Mucosa of descending colon (tissue), 1 donor: Measurements from ENCODE around the genes SLC25A39, FZD2 and GFAP.

DNA sequence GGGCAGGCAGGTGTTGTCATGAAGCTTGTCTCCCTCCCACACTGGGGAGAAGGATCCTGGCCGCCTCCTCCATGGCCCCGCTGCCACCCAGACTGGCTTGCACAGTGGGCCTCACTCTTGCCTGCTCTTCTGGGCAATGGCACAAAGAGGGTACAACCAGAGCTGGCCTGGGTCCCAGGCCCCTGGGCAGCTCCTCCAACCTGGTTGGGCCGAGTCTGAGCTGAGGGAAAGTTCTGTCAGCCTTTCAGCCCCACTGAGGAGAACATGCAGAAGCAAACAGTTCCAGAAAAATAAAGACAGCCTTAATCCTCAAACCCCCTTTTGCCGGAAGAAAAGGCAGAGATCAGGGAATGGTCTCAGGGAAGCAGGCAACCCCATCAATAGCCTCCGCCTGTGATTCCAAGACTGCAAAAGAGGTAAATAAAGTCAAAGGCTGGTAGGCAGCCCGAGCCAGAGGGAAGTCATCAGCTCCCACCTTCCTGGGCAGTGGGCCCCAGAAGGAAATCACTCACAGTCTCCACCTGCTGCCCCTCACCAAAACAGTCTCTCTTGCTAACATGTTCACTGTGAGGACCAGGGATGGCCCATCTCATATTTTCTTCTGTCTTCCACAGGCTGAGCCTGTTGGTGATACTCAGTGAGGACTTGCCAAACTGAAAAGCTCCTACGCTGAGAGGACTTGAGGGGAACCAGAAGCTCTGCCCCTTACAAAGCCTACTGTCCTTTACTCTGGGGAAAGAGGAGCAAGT lies 8.8 kb downstream of the HDAC5 start:
- PRO-cap: no peak

DNA sequence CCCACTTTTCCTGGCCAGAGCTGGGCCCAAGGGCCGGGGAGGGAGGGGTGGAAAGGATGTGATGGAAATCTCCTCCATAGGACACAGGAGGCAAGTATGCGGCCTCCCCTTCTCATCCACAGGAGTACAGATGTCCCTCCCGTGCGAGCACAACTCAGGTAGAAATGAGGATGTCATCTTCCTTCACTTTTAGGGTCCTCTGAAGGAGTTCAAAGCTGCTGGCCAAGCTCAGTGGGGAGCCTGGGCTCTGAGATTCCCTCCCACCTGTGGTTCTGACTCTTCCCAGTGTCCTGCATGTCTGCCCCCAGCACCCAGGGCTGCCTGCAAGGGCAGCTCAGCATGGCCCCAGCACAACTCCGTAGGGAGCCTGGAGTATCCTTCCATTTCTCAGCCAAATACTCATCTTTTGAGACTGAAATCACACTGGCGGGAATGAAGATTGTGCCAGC lies 4.2 kb downstream of the TMUB2 start:
- PRO-cap: no peak

DNA sequence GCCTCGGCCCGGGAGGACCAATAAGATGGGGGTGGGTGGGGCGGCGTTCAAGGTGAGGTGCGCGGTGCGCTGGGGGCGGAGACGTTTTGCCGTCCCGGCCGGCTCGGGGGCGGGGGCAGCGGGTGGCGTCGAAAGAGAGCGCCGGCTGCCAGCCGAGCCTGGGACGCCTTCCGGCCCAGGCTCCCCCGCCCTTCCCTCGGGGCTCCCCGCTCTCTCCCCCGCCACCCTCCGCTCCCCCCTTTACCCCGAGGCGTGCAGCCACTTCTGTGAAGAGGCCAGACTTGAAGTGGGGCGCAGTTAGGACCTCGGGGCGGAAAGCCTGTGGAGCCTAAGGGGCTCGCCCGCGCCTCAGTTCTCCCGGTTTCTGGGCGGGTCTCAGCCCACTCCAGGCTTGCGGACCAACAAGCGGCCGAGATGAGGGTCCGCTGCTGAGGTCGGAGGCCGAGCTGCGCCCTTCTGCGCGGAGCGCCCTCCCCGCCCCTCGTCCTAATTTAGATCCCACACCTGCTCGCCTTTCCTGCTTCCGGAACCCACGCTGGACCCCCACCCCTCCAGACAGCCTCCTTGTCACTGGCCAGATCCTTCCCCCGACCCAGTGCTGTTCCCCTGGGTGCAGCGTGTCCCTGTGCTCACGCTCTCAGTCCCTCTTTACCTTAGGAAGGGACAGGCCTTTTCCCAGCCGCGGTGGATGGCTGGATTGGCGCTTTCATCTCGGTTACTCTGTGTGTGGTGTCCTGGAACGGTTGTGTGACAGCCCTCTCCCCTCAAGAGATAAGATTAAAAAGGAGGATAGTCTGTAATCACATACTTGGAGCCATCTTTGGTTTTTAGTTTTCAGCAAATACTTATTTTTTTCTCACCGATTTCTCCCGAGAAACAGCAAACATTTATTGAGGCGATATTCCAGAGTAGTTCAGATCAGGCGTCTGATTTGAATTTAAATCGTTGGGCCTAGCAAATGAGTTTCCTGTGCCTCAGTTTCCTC lies 849 bp upstream of the ATXN7L3 start:
- PRO-cap: bidirectional peak, plus-strand start at position 151 of the sequence, minus-strand start outside the sequence

DNA sequence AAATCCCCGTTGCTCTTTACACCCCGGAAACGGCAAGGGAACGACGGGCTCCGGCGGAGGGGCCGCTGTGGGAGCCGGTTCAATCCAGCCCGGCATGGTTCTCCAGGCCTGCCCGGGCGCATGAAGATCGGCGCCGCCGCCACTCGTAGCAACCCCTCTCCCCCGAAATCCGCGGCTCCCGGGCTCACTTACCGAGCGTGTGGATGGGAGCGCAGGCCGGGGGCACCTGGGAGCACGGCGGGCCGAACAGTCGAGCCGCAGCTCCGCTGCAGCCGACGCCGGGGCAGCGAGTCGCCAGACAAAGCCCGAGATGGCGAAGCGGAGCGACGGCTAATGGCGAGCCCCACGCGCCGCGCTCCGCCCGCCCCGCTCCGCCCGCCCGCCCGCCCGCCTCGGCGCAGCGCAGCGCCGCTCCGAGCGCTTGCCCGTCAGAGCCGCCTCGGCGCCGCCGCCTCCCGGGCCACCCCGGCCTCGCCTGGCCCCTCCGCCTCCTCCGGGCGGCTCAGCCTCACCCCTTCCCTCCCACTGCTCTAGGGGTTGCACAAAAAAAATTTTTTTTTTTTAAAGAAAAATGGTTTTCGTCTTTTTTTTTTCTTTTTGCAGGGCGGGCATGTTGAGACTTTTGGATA lies 1.2 kb upstream of the UBTF start:
- PRO-cap: bidirectional peak, plus-strand start at position 112 of the sequence, minus-strand start outside the sequence

GRCh38 chr17:44324161-44325102 lies at the start of gene SLC25A39:
Gene SLC25A39, minus strand, starts transcription at chr17:44324823.
- PRO-cap: bidirectional peak, plus-strand start at chr17:44324987, minus-strand start at chr17:44324827

- PRO-cap: no peak
These were observed 610 bp downstream of the FAM171A2 start for GRCh38 chr17:44362928-44363558.

DNA sequence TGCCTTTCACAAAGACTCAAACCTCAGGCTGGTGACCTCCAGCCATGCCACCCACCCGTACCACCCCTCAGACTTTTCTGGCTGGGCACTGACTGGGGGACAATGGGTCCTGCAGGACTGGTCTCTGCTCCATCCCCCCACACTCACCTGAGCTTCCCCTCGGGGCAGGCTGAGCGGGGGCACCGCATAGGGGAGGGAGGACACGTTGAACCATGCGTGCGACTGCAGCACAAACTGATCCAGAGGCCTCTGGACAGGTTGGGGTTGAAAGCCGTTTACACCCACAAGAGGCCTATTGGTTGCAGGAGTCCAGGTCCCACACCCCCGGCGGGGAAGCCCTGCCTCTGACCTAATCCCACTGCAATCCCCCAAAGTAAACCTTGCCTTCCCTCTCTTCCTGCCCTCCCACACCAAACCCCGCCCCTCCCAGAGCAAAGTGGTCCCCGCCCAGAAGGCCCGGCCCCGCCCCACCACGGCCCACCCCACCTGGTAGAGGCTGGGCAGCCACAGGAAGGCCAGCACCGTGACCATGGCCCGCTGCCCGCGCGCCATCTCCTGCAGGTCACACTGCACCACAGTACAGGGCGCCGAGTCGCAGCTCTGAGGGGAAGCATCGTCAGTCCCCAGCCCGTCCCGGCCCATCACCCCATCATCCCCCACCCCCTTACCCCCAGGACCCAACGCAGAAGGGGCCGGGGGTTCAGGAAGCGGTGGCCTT lies 11.0 kb upstream of the FAM171A2 start:
- PRO-cap: no peak

DNA sequence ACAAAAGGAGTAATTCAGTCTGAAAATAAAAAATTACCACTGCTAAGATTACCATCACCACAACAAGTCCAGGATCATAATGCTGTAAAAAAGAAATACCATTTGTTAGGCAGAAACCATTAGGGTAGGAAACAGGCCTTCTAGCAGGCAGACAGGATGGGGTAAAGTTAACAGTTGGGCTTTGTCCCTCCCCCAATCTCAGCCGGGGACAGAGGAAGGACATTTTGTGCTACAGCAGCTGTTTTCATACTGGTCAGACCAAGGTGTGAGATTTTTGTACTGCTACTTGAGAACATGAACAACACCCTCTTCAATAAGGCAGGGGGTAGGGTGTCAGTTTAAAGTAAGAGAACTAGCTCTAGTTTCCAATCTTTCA lies 49.2 kb upstream of the ITGA2B start:
- PRO-cap: no peak

DNA sequence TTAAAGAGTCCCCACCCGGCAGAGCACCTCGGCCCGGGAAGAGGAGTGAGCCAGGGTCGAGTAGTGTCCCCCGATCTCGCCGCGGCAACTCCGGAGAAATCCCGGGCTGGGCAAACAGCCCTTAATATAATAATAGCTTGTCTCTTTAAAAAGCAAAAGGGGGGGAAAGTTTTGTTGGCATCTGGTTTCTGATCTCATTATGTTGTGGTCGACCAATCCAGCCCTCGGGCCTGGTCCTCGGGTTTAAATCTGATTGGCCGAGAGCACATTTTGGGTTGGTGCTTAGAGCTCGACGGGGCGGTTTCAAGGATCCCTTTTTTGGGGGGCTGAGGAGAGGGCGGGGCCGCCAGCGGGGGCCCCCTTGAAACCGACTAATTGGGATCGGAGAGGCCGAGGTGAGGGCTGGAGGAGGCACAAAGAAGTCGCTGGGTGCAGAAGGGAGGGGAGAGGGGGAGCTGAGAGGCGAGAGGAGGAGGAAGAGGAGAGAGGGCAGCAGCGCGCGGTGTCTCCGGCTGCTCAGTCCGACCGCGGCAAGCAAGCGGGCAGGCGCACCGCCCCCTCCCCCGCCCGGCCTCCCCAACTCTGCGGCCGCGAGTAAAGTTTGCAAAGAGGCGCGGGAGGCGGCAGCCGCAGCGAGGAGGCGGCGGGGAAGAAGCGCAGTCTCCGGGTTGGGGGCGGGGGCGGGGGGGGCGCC lies at the start of gene FZD2:
Gene FZD2, plus strand, starts transcription at position 519 of the 694 bp plus-strand sequence.
- PRO-cap: bidirectional peak, plus-strand start at position 519 of the sequence, minus-strand start at position 89 of the sequence

- PRO-cap: no peak
These were observed 557 bp downstream of the MEIOC start for GRCh38 chr17:44656680-44657370.

- PRO-cap: no peak
These were observed 1.2 kb upstream of the ADAM11 start for GRCh38 chr17:44757569-44757991.

DNA sequence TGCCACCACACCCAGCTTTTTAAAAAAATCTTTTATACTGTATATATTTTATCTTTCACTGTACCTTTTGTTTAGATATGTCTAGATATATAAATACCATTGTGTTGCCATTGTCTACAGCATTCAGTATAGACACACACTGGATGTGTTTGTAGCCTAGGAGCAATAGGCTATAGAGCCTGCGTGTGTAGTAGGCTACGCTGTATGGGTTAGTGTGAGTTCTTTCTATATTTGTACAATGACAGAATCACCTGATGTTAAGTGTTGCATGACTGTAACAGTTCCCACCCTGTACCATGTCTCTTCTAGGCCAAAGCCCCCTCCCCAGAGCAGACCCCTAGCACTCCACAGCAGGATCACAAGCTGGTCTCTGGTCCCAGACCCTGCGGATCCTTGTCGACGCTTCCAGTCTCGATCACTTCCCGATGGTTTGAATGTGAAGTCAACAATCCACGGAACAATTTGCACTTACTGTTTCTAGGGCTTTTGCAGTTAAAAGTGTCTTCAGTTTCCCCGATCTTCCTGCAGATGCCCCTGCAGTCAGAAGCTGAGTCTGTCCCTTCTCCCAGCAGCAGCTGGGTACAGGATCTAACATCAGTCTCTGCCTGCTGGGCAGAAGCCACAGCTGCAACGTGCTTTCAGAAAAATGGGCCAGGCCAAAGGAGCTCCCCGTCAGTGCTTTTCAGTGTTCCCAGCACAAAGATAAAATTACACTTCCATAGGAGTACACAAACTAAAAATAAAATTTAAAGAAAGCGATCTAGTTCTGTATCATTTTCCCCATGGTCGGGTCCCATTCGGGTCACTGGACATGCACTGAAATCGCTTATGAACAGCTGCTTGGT lies 35.3 kb downstream of the ADAM11 start:
- PRO-cap: no peak

- PRO-cap: no peak
These were observed 5.1 kb upstream of the HIGD1B start for GRCh38 chr17:44842432-44843207.

DNA sequence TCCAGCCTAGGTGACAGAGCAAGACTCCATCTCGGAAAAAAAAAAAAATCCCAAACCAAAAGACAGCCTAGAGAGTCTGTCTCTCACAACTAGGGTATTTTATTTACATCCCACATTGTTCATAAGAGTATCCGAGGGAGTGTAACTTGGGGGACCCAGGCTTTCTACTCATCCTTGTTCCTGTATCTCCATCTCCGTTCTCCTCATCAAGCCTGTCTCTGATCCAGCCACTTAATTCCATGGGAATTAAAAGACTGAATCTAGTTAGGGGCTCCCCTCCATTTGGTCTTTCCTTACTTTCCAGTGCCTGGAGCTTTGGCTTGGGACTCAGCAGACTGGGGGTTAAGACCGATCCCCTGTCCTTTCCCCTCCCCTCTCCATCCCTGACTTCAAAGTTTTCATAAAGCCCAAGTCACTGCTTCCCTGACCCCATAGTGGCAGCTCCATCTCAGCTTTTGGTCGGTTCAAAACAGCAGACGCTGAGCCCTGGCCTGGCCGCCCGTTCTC lies 1.7 kb upstream of the HIGD1B start:
- PRO-cap: no peak

- PRO-cap: no peak
These were observed at the start of gene GFAP for GRCh38 chr17:44915302-44915736. Gene GFAP, minus strand, starts transcription at chr17:44915500.

DNA sequence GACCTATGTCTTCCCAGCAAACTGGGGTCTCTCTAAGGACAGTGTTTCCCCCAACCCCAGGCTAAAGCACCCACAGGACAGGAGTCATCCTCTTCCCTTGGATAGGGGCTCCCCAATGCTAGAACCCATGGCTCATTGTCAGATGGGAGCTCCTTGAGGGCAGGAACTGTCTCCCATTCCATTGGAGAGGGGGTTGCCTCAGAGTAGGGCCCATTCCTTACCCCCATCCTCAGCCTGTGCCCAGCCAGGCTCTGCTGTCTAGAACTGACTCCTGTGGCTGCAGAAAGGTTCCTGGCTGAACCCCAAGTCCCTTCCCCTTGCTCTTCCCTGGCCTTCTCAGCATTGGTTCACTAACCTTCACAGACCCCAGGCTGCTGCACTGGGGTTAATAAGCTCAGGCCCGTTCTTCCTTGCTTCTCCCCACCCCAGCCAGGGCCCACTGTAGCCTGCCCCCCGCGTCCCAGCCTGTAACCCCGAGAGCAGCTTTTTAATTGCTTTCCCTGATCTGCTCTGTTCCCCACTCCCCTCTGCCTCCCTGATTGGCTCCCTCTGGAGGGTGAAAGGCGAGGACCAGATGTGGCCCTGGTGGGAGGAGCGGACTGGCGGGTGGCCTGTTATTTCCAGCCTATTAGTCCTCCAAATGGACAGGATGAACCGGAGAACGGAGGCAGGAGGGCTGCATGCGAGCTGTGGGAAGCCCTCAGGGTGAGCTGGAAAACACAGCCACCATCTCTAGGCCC lies 5.9 kb upstream of the GFAP start:
- PRO-cap: no peak

DNA sequence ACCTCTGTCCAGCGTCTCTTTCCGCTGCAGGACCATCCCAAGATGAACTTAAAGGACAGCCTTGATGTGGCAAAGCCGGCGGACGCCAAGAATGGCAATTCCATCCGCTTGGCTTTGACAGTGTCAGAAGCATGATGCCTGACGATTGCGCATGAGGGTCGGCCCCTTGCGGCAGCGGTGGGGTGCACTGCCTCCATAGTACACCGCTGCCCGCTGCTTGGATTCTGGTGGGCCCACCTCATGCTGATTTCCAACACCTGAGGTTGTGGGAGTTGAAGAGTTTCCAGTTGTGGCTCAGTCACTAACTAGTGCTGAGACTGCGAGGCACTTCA lies 505 bp upstream of the KIF18B start:
- PRO-cap: no peak

DNA sequence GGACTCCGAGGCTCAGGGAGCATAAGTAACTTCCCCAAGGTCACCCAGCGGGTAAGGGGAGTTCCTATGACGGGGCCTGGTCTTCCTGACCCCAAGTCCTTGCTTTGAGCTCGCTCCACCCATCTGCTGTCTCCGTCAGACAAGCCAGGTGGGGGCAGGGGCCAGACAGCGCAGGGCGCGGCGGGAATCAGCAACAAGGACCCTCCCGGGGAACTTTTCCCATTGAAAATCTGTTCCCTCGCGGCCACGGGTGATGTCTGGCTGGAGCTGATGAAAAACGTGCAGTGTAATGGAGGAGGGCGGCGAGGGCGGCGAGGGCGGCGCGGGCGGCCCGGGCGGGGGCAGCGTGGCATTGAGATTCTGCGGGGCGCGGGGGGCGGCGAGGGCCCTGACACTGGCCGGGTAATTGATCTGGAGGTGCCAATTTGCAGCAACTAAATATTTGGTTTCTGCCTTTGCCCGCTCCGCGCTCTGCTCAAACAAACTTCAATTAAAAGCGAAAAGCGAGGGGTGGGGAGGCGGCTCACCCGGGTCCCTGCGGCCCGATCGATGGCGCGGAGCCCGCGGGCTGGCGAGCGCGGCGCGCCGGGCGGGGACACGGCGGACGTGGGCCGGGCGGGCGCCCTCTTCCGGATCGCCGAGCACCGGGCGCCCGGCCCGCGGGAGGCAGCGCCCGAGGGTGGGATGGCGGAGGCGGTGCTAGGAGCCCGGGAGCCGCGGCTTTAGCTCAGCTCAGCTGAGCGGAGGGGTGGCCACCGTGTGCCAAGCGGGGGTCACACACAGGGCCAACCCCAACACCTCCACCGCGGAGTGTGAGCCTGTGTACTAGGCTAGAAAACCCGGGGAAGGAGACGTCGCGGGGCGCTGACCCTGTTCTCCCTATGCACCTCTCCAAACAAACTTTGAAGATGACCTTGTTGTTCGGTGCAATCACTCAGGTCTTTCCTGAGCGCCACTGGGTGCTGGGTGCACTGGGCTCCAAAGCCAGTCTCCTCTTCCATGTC lies 32.3 kb downstream of the DCAKD start:
- PRO-cap: unidirectional peak, plus-strand start at position 164 of the sequence; bidirectional peak, plus-strand start at position 662 of the sequence, minus-strand start at position 551 of the sequence

- PRO-cap: no peak
These were observed 10.8 kb downstream of the DCAKD start for GRCh38 chr17:45040413-45041334.

GRCh38 chr17:45041935-45042275 lies 9.5 kb downstream of the DCAKD start:
- PRO-cap: no peak